Anterior vena cava (tissue), 1 donor: Measurements from ENCODE around the genes CTRB1, TMEM231 and CPHXL2.

DNA sequence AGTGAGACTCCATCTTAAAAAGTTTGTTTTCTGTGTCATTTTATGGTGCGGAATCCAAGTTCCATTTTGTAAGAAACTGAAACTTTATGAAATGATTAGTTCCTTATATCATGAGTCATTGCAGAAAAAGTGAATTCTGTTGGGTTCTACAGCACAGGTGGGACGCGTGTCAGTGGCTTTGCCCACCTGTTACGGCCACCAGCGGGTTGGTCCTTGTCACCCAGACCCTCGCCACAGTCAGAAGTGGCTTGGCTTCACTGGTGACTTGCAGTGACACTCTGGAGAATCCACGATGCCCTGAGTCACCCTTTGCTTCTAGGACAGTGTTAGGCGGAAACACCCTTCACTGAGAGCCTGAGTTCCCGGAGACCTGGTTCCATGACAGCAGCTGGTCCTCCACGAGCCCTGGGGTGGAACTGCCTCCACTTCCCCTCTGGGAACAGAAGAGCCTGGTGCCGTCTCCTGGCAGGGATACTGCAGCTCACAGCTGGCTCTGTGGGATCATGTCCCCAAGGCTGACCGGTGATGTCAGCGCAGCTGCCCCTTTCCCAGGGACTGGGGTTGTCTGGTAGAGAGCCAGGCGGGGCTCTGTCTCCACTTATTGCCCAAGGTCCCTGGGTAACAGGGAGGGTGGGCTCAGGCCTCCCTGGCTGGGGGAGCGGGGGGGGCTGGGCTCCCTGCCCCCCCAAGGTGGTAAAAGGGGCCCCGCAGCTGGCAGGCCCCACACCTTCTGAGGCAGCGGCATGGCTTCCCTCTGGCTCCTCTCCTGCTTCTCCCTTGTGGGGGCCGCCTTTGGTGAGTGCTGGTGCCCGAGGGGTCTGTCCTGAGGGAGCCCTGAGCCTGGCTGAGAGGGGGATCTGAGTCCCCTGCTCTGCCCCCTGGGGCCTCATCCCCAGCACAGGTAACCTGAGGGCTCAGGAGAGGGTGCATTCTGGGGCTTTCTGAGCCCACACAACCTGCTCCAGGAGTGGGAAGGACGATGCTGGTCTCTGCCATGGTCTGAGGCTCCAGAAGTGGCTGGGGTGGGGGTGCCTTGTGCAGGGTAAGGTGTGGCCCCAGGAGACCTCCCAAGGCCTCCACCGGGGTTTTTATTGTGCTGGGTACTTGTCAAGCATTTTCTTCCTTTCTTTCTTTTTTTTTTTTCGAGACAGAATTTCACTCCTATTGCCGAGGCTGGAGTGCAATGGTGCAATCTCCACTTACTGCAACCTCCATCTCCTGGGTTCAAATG, at the start of gene CTRB1:
Gene CTRB1, plus strand, starts transcription at position 724 of the 1,231 bp plus-strand sequence.
- PRO-cap, result no peak

- PRO-cap, result bidirectional peak, plus-strand start at chr16:75238812, minus-strand start at chr16:75238702
These were observed 13.1 kb downstream of the BCAR1 start for GRCh38 chr16:75237999-75238987.

GRCh38 chr16:75262053-75262897, 10.9 kb upstream of the BCAR1 start:
- PRO-cap, result no peak

GRCh38 chr16:75293409-75294124, 42.1 kb upstream of the BCAR1 start:
- PRO-cap, result no peak

GRCh38 chr16:75305065-75305996, 53.9 kb upstream of the BCAR1 start:
- PRO-cap, result bidirectional peak, plus-strand start at chr16:75305763, minus-strand start at chr16:75305461

GRCh38 chr16:75376289-75377250, 56.7 kb downstream of the CFDP1 start:
- PRO-cap, result no peak

GRCh38 chr16:75412381-75412962, 20.8 kb downstream of the CFDP1 start:
- PRO-cap, result no peak

DNA sequence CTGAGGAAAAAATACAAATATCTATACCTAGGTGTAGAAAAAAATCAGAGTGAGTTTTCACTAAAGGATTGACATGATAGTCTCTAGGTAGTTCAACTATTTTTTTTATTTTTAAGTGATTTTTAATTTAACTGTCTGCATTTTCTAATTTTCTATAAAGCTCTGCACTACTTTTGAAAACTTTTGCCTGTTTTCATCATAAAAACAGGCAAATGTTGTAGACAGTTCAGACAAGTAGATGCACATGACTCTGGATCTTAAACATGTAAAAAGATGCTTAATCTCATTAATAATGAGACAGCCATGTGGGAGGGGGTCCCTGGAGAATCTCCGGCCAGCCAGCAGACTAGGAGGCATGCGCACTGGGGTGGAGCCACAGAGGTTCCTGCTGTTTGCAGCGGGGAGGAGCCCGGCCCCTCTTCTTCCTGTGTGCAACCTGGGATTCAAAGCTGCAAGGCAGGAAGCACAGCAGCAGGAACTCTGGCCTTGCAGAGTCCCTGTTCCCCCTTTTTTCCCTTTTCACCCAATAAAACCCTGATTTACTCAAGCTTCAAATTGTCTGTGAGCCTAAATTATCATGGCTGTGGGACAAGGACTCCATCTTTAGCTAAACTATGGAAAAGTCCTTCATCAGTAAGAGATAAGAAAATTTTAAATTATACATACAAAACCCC, 12.4 kb downstream of the CFDP1 start:
- PRO-cap, result no peak

DNA sequence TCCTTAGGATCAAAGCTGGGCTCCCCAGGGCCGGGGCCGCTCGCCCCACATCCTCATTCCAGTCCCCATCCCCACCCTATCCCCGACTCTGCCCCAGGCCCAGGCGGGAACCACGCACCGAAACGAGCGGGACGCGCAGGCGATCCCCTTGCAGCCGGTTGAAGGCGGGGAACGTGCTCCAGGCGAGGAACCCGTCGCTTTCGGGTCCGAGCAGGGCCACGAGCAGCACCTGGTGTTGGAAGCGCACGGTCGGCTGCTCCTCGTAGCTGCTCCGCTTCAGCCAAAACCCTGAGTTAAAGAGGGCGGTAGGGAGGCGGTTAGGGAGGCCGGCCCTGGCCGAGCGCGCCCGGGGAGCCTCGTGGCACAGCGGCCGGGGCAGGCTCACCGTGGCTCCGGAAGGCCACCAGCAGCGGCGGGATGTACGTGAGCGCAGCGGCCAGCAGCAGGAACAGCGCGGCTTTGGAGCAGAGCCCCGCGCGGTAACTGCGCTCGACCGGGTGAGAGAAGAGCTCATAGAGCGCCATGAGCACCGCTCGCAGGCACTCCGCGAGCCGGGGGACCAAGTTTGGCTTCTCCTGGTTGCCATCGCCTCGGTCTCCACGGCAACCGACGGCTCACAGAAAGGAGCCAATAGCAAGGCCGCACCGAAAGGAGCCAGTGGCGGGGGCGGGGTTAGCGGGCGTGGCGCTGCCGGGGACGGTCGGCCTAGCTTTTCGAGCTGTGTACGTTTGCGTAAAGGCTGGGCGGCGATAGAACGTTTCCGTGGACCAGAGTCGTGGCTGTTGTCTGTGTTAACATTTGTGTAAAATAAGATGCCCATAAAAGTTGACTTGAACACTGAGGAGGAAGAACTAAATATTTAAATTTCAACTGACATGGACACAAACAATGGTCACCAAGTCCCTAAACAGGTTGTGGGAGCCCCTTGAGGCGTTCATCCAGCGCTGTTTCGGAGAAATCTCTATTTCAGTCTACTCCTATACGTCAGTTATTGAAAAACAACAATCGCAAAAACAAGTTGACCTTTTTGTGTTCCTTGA, at the start of gene TMEM231:
Gene TMEM231, minus strand, starts transcription at position 567 of the 1,040 bp plus-strand sequence.
- PRO-cap, result unidirectional peak, minus-strand start at position 271 of the sequence; bidirectional peak, plus-strand start at position 682 of the sequence, minus-strand start at position 567 of the sequence

DNA sequence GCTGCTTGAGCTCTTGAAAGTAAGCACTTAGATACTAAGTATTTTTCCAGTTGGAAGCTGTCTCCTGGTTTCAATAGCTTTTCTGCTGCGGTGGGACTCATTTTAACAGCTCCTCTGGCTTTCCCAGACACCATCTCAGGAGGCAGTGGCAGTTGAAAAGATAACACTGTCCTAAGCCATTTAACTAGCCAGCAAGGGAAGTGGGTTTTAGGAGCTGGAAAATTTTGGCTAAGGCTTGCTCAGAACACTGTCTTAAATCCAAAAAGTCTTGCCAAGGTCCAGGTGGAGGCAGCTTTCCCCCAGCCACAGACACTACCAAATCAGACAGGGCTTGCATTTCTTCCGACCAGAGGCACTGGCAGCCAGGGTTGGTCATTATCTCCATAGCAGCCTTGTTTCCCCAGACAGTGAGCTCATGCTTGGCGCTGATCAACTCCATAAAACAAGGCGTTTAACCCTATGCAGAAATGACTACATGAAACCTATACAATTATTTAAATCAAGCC, 24.8 kb downstream of the GABARAPL2 start:
- PRO-cap, result unidirectional peak, minus-strand start at position 357 of the sequence

DNA sequence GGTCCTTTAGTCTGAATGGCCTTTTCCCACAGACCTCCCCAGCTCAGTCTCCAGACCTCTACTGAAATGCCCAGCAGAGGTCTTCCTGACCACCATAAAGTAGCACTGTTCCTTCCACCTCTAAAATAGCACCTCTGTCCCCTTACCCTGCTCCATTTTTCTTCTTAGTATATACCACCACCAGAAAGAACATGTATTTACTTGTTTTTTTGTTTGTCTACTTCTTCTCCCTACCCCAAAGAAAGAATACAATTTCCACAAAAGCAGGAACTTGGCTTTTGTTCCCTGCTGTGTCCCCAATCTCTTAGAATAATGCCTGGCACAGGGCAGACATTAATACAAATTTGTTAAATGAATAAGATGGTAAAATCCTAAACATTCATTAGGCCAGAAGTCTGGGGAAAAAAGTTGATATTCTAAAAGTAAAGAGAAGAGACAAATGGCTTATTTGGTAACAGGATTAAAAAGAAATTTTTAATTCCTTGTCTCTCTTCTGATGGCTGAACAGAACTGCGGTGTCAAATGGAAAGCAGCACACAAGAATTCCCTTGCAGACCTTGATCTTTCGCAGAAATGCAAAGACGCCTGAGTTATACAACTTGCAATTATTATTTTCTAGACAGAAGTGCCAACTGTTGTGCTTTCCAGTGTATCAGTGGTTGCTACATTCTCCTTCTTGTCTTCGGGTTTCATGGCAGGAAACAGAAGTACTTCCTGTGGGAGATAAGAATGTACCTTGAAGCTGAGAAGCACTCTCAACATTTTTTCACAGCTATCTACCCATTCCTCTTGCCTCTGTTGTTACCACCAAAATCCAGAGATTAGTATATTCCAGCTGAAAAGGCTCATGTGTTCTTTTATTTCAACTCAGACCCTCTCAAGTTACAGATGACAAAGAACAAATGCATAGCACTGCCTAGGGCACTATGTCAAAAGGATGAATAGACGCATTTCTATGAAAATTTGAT, 4.5 kb upstream of the ADAT1 start:
- PRO-cap, result no peak

GRCh38 chr16:75676916-75677397, at the start of gene CPHXL2:
TSS of gene CPHXL2 (minus strand) at chr16:75677009.
- PRO-cap, result no peak

- PRO-cap, result no peak
These were observed 185.3 kb downstream of the WWOX start for GRCh38 chr16:78284671-78285217.

GRCh38 chr16:78292514-78293044, 193.1 kb downstream of the WWOX start:
- PRO-cap, result no peak

DNA sequence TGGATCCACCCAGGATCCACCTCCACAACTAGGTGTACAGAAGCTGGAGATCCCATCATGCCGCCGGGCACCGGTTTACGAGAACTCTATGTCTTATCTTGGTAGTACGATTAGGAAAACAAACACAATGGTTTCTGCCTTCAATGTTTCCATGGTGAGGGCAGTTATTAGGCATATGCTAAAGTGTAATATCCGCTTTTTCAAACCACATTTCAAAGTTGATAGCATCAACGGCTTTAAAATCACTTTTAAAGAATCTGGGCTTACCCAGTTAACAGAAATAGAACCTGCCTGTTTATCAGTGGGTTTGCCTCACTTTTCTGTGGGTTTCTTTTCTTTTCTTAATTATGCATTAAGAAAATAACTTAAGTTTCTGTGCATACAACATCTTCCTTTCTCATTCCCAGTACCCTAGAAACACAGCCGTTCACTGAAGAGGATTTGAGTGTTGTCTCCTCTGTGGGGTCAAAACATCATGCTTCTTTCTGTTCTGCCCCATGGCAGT, 705.5 kb downstream of the MAF start:
- PRO-cap, result no peak

- PRO-cap, result no peak
These were observed 704.8 kb downstream of the MAF start for GRCh38 chr16:78895687-78896106.

DNA sequence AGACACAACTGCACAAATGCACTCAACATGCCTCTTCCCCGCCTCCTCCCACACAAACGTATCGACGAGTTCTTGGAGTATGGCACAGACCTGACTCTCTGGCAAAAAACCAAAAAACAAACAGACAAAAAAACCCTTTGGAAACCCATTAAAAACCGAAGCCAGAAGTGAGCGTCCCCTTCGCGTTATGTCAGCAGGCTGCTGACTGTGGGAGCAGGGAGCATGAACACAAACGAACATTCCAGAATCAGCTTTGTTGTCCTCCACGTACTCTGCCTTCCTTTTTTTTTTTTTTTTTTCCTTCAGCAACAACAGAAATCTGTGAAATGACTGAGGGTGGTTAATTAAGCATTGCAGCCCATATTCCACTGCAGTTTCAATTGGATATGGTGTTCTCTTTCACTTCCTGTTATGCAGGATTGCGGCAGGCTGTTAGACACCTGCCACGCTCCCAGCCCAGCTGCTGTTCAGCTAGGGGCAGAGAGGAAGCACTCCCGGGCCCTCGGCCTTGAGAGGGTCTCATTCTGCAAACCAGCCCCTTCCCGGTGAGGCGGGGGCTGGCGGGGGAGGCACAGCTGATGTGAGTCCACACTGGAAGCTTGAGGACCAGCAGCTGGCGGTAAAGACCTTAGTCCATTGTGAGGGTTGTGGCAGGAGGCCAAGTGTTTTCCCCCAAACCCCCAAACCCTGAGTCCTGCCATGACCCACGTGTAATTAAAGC, 313.5 kb downstream of the MAF start:
- PRO-cap, result no peak

GRCh38 chr16:79328871-79329257, 271.7 kb downstream of the MAF start:
- PRO-cap, result no peak

GRCh38 chr16:79561651-79562094, 38.9 kb downstream of the MAF start:
- PRO-cap, result no peak

GRCh38 chr16:79589753-79590458, 10.6 kb downstream of the MAF start:
- PRO-cap, result no peak